ENCODE measurements around the genes HVCN1 and CUX2.

GRCh38 chr12:110269811-110270258, 11.2 kb upstream of the ATP2A2 start:
- PRO-cap = bidirectional peak, plus-strand start at chr12:110269909, minus-strand start at chr12:110269623
- RAMPAGE, long total RNA = no peak

- PRO-cap = no peak
- RAMPAGE, long total RNA = no peak
Observed at GRCh38 chr12:110353178-110353748, 50.2 kb downstream of the ANAPC7 start.

DNA sequence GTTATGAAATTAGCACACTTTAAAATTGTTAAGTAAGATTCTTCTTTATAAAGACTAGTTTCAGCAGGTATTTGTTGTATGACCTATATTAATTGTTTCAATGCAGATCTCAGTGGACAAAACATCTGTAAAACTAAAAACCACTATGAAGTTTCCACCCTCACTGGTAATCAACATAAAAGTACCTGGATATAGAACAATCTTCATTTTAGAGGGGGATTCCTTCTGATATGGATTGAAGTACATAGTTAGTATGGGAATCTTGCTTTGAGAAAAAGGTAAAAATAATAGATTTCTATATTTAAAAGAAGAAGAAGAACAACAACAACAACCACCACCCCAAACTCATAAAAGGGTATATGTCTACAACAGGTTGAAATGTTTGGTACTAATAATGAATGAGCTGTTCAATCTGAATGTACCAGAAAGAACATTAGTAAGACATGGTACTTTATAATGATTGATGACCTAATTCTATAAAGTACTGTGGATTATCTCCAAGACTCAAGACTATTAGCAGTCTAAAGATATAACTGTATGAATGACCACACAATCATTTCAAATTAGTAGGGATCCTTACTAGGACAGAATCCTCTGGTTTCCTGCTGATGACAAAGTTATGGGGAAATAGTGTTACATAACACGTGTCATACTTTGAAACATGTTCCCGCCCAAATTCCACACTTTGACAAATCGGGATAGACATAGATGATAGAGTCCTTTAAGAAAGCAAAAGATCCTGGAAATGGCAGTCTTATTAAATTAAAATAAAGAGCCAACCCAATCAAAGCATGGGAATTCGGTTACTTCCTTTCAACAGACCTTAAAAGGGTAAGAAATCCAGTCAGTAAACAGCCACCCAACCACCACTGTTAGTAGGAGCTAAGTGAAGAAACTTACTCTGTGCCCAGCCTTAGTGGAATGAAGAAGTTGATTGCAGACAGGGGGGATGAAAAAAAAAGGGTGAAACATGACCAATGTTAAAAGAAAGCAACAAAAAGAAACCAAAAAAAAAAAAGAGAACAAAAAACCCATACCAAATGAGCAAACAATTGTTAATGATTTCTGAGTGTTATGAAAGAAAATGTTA, 2.9 kb downstream of the VPS29 start:
- PRO-cap = no peak
- RAMPAGE, long total RNA = no peak

DNA sequence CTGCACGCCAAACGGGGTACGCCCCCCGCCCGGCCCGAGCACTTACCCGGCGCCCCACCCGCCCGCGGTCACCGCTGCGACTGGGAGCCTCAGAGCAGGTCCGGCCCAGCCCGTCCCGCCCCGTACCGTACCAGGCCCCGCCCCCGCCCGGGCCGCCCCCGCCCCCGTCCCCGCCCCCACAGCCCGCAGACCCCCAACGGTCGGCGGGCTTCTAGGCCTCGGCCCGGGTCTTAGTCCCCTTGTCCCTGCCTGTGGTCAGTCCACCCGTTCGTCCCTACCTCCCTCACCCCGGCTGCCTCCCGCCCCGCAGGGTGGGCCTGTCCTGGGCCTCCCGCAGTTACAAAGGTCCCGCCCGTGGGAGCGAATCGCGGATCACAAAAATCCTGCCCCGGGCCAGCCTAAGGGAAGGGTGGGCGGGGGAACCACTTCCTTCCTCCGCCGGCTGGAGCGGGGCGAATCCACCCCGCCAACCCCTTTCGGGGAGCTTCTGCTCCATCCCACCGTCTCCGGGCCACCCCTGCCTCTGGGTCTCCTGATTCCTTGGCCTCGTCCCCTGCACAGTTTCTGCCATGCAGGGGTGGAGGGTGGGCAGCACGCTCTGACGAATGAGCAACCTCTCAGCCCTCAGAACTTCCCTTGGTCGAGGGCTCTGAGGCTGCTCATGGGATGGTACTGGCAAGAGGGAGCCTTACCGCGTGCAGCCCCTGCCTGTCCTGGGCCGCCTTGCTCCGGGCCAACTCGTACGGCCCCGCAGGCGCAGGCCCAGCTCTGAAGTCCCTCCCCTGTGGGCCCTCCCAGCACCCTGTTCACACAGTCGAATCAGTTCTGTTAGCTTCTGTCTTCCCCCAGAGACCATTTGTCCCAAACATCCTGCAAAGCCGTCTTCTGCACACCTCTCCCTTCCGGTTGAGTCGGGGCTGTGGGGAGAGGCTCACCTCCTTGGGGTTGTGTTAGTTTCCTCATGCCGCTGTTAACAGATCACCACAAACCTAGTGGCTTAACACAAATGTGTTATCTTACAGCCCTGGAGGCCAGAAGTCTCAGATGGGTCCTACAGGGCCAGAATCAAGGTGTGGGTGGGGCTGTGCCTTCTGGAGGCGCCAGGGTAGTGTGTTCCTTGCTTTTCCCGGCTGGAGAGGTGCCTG, at the start of gene HVCN1:
Gene HVCN1 (minus strand): TSS at position 82 of the 1,145 bp plus-strand sequence.
- PRO-cap = bidirectional peak, plus-strand start at position 236 of the sequence, minus-strand start at position 82 of the sequence; bidirectional peak, plus-strand start at position 558 of the sequence, minus-strand start at position 725 of the sequence; bidirectional peak, plus-strand start at position 953 of the sequence, minus-strand start at position 921 of the sequence
- RAMPAGE, long total RNA = start-site peak on the minus strand centred at position 86 of the sequence, 26 bp wide, 57 and 36 reads in 2 replicates

GRCh38 chr12:110827014-110827428, 19.8 kb upstream of the CCDC63 start:
- PRO-cap = unidirectional peak, minus-strand start at chr12:110827143
- RAMPAGE, long total RNA = no peak

GRCh38 chr12:110928690-110928878, 8.2 kb upstream of the MYL2 start:
- PRO-cap = no peak
- RAMPAGE, long total RNA = no peak

DNA sequence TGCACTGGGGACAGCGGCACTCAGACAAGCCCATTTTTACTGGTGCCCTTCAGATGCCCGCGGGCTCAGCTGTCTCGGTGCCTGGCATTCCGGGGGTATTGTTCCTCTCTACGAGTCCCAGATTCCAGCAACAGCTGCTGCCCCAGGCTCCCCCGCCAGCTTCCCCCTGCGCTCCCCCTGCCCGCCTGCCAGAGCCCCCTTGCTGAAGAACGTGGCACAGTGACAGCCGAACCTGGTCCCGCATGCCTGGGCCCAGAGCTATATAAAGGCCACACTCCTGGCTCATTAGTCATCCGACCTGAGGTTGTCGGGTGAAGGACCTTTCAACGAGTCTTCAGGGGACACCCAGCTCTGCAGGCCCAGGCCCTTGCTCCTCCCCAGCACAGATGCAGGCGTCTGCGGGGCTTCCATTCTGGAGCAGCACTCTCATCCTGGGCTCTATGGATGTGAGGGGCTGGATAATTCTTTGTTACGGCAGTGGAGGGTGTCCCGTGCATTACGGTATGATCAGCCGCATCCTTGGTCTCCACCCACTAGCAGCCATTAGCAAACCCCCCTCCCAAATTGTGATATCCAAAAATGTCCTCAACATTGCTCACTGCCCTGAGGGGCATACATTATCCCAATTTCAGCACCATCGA, 11.1 kb upstream of the MYL2 start:
- PRO-cap = unidirectional peak, plus-strand start at position 292 of the sequence
- RAMPAGE, long total RNA = no peak

DNA sequence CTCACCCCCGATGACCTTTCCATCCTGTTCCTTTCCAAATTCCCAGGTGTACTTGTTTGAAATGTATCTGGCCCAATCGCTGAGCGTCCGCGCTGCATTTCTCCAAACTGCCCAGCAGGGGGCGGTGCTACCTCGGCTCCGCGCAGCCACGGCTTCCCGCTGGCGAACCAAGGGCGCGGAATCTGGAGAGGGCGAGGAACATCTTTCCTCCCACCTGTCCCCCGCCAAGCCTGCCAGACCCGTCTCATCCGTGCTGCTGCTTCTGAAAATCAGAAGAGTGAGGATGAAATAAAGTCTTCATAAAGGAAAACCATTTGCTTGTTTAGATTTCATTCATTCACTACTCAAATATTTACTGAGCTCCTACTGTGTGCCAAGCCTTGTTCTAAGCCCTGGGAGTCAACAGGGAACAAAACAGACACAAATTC, 16.8 kb upstream of the MYL2 start:
- PRO-cap = bidirectional peak, plus-strand start at position 170 of the sequence, minus-strand start outside the sequence
- RAMPAGE, long total RNA = no peak

DNA sequence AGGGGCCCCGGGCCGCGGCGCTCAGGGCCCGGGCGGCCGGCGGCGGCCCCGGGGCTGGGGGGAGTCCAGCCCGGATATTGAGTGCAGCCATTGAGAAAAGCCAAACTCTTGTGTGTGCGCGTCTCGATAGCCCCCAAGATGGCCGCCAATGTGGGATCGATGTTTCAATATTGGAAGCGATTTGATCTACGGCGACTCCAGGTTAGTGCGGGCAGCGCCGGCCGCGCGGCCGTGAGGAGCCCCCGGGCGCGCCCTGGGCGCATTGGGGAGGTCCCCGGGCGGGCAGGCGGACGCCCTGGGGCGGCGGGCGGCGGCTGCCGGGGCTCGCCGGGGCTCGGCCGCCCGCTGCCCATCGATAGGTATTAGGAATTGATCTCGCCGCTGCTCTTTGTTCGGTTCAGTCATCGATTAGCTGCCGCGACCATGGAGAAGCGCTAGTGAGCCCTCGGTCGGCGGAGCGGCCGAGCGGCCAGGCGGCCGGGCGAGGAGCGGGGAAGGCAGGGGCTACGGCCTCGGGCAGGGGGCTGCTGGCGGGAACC, at the start of gene CUX2:
Gene CUX2 (plus strand): TSS at position 126 of the 539 bp plus-strand sequence.
- PRO-cap = bidirectional peak, plus-strand start at position 179 of the sequence, minus-strand start at position 233 of the sequence; bidirectional peak, plus-strand start at position 437 of the sequence, minus-strand start at position 371 of the sequence
- RAMPAGE, long total RNA = no peak

DNA sequence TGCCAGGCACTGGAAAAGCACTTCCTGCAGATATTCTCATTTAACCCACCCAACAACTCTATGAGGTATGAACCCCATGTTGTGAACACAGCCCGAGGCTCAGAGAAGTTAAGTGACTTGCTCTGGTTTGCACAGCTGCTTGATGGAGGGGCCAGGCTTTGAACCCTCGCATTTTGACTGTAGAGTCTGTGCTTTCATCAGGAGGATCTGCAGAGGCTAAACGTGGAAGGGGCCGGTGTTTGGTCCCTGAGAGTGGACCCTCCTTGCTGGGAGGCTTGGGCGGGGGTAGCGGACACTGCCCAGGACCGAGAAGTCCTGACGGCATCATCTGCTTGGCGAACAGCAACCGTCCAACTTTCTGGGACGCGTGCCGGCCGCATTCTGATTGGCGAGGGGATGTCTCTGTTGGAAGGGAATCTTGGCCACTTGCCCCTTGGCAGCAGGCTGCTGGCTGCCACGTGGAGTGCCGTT, 132.6 kb downstream of the CUX2 start:
- PRO-cap = no peak
- RAMPAGE, long total RNA = no peak

DNA sequence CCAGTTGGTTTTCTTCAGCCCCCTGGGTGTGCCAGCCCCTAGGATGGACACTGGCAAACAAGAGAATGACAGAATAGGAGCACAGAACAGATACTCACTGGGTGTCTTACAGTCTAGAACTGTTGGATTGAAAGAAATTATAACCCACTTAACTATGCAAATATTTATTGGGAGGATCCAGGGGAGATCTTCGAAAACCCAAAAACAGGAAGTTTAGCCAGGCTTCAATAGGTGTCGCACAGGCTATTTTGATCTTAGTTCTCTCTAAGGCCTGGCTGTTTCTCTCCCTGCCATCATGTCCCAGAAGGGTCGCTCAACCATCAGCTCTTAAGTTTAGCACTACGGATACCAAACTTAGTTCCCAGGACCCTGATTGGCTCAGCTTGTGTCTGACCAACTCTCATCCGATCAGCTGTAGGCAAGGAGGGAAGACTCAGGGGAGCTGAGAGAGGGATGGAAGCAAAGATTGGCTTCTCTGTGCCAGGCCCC, 13.7 kb downstream of the PHETA1 start:
- PRO-cap = no peak
- RAMPAGE, long total RNA = no peak

- PRO-cap = no peak
- RAMPAGE, long total RNA = no peak
Observed at GRCh38 chr12:111360903-111361649, 7.8 kb downstream of the PHETA1 start.

GRCh38 chr12:111361650-111362840, 6.8 kb downstream of the PHETA1 start:
- PRO-cap = no peak
- RAMPAGE, long total RNA = no peak

- PRO-cap = no peak
- RAMPAGE, long total RNA = no peak
Observed at GRCh38 chr12:111367673-111368139, 1.2 kb downstream of the PHETA1 start.

GRCh38 chr12:111442497-111443606, 37.1 kb downstream of the SH2B3 start:
- PRO-cap = no peak
- RAMPAGE, long total RNA = no peak

DNA sequence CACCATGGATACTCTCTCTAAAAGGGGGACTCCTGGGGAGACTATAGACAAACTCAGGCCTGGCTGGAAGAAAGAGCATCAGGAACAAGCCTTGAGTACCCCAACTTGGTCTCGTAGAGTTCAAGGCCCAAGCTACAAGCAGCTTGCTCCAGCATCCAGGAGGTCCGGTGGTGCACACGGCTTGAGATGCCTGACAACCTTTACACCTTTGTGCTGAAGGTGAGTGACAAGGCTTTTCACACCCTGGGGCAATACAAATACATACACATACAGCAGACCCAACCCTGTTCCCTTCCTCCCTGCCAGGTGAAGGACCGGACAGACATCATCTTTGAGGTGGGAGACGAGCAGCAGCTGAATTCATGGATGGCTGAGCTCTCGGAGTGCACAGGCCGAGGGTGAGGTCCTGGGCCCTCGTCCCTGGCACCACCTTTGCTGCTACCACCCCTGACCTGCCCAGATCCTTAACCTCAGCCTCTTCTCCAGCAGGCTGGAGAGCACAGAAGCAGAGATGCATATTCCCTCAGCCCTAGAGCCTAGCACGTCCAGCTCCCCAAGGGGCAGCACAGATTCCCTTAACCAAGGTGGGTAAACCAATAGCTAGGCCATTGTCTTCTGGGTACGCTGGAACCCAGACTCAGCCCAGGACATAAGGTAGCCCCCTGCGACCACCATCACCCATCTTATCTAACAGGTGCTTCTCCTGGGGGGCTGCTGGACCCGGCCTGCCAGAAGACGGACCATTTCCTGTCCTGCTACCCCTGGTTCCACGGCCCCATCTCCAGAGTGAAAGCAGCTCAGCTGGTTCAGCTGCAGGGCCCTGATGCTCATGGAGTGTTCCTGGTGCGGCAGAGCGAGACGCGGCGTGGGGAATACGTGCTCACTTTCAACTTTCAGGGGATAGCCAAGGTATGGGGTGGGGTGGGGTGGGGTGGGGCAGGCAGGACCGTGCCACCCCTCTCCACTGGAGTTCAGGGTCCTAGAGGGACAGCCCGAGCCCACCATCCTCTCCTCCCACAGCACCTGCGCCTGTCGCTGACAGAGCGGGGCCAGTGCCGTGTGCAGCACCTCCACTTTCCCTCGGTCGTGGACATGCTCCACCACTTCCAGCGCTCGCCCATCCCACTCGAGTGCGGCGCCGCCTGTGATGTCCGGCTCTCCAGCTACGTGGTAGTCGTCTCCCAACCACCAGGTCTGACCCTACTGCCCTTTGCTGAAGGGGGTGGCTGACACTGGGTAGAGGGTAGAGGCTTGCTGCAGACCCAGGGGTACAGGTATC, 41.4 kb downstream of the SH2B3 start:
- PRO-cap = no peak
- RAMPAGE, long total RNA = no peak

DNA sequence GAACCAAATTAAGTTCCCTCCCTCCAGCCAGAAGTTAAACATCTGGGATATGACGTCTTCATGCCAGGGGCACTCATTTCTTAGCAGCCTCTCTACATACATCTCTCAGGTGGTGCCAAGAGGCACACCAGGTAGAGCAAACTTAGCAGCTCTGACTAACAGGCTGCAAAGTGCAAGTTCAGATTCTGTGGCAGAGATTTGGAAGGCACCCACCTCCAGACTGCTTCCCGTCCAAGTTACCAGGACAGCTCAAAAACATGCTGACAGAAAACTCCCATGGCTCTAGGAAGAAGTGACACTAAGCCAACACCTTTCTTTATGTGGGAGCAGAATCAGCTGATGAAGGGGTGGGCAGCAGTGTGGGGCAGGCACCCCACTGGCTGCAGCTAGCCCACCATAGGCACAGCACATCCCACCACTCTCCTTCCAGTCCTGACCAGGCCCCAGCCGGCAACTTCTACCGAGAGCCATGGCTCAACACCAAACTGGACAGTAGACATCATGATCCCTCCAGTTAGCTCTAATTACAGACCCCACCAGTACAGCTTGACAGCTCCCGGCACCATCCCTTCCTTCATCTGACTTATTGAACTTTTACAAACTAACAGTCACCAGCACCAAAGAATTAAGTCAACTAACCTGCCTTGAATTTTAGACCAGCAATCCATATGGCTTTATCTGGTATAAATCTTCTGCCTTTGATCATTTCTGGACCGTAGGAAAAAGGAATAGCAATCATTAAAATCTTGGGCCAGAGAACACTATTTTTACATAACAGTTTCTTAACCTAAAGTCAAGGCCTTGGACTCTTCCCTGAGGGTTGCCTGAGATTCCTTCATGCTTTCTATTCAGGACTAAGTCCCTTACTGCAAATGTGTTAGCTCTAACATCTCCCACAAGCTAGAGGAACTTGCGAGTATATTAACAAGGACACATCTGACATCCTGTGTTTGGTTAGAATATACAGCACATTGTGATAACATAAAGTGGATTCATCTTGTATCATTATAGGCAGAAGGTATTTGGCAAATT, 45.1 kb downstream of the SH2B3 start:
- PRO-cap = no peak
- RAMPAGE, long total RNA = no peak

DNA sequence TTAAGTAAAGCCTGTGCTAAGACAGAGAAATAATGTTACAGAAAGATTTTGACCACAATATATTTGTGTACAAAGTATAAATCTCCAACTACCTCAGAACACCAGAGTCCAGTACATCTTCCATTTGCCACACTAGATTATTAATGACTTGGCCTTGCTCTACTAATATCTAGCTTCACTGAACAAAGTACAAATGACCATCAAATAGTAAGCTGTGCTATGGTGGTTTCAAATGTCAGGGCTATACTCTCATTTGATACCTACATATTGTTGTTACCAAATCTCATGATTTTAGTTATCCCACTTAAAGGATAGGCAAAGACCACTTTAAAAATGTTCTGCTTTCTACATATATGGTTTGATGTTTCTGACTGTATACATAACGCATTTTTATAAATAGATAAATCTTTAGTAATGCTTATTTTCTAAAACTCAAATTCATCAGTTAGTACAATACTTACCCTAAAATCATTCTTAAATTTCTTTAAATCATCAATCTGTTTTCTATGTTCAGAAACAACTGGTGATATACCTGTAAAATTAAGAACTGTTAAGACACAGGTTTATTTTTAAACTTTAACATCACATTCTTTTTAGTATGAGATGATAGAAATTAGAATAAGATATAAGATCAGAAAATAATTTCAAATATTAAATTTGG, 89.9 kb downstream of the ATXN2 start:
- PRO-cap = no peak
- RAMPAGE, long total RNA = no peak

GRCh38 chr12:111662823-111663255, 22.9 kb downstream of the BRAP start:
- PRO-cap = no peak
- RAMPAGE, long total RNA = no peak

DNA sequence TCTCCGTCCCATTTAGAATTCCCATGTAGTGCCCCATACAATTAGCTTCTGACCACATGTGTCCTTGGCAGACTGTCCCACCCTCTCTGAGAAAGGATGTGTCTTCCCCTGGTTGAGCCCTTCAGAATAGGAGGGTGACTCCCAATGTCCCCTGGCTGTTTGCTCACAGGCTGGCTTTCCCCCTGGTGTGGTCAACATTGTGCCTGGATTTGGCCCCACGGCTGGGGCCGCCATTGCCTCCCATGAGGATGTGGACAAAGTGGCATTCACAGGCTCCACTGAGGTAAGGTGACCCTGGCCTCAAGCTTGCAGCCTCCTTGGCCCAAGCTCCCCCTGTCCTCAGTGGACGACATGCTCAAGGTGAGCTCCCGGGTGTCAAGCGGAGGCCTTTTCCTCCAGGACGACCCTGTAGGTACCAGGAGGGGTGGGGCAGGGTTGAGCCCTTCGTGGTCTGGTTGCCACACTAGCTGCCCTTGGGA, 24.4 kb downstream of the ALDH2 start:
- PRO-cap = no peak
- RAMPAGE, long total RNA = no peak